Uterus (tissue), 7 donors: ENCODE measurements around a stretch of chr20.

GRCh38 chr20:64264976-64265642 lies 9.6 kb downstream of the PCMTD2 start:
- PRO-cap, 4 experiments, result no peak in any of the 4 experiments
- RAMPAGE, long total RNA, 2 experiments, result no peak in any of the 2 experiments
- RRBS, result no CpG with 5 or more reads among the region's 7 CpGs